ENCODE results near the genes KRT7, KRT3 and ITGB7.

GRCh38 chr12:52217084-52217691 is 15.9 kb upstream of the KRT7 start:
- RAMPAGE, long total RNA, result no peak
- RRBS, result no CpG with 5 or more reads among the region's 6 CpGs

GRCh38 chr12:52231388-52232494 is 1.3 kb upstream of the KRT7 start:
- RAMPAGE, long total RNA, result no peak
- RRBS, result no CpG with 5 or more reads among the region's 22 CpGs

DNA sequence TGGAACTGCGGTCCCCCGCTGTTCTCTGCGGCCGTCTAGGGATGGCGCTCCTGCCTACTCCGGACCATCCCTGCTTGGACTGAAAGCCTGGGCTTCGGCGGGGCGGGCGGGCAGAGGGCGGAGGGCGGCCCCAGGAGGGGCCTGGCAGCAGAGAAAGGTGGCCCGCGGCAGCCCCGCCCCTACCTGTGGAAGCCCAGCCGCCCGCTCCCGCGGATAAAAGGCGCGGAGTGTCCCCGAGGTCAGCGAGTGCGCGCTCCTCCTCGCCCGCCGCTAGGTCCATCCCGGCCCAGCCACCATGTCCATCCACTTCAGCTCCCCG is at the start of gene KRT7:
Gene KRT7 (plus strand): TSS at position 242 of the 319 bp plus-strand sequence.
- RAMPAGE, long total RNA, result no peak
- RRBS, result 4% methylated on average over 5 of the region's 30 CpGs

GRCh38 chr12:52514344-52515291 is 5.6 kb downstream of the KRT5 start:
- RAMPAGE, long total RNA, result no peak
- RRBS, result no CpG with 5 or more reads among the region's 15 CpGs

DNA sequence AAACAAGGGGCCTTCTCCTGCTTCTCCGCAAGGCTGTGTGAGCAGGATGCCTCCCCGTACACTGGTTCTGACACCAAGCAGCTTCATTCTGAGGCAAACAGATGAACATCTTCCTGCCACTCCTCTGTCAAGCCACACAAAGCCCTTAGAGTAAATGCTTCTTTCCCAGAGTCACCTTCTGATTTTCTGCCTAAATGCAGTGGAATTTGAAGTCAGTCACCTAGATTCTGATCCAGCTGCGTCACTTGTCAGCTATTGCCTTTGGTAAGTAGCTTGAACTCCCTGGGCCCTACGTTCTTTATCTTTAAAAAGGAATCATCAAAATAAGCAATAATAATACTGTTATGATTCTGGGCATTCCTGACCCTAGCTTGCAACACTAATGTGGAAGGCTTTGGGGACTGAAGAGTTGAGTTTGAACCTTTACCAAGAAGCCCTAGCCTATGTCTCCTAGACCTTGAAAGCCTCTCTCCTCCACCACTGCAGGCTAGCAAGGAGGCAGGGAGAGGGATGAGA is 5.7 kb downstream of the KRT73 start:
- RAMPAGE, long total RNA, result no peak
- RRBS, result no CpG with 5 or more reads among the region's 4 CpGs

DNA sequence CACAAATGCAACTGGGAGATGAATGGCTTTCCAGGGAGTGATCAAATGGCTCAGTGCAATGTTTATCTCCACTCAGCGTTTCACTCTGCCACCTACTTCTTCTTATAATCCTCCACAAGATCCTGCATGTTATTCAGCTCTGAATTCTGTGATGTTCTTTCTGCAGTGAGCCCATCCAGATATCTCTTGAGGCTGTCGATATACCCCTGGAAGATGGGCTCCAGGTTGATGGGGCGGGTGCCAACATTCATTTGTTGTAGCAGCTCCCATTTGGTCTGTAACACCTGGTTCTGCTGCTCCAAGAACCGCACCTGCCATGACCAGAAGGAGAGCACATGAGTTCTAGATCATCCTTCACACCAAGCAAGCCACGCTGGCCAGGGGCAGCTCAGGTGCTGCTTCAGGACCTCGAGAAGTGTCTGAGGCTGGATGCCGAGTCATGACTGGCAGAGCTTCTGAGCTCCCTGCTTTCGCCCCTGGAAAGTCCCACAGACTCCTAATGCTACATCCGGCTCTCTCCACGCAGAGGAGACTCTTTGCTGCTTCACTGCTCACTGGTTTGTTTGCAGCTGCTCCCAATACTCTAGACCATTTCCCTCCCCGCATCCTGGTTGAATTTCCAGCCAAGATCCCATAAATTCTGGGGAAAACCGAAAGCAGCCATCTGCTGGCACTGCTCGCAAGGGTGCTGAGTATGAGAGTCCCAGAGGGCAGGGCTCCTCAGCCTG is 1.6 kb downstream of the KRT2 start:
- RAMPAGE, long total RNA, result no peak
- RRBS, result no CpG with 5 or more reads among the region's 13 CpGs

GRCh38 chr12:52677254-52677750 is 2.9 kb downstream of the KRT1 start:
- RAMPAGE, long total RNA, result no peak
- RRBS, result no CpG with 5 or more reads among the region's 5 CpGs

DNA sequence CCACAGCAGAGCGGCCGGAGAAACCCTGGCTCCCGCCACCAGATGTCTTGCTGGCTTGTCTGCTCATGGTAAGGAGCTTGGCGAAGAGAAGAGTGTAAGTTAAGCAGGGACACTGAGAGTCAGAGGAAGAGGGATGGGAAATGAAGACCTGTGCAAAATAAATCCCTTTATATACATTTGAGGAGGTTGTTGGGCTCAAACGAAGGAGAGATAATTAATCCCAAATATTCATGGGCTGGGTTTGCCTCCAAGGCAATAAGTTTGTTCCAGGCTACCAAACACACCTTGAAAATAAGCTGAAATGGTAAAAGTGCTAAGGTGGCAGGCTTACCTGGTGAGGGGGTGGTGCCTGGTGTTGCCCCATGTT is at the start of gene KRT3:
Gene KRT3 (minus strand): TSS at position 142 of the 367 bp plus-strand sequence.
- RAMPAGE, long total RNA, result no peak
- RRBS, result no CpG with 5 or more reads among the region's 5 CpGs

DNA sequence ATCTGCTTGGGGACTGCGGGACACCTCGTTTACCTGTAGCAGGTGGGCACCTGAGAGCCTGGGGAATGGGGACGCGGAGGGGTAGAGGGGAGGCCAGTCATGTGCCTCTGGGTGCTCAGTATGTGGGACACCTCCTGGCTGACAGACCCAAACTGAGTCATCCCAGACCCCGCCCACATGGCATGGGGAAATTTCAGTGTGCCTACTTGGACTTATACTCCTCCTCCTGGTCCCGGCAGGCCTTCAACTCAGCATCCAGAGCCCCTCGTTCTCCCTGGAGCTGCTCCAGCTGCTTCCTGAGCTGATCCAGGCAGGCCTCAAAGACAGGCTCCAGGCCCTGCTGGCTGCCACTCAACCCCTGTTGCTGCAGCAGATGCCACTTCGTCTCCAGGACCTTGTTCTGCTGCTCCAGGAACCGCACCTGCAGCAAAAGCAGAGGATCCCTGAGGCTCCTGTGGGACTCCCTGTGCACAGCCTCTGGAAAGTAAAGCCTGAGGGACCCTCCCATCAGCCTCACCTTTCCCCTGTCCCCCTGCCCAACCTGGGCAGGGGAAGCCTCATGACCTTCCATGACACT is 1.0 kb downstream of the KRT78 start:
- RAMPAGE, long total RNA, result no peak
- RRBS, result no CpG with 5 or more reads among the region's 9 CpGs

DNA sequence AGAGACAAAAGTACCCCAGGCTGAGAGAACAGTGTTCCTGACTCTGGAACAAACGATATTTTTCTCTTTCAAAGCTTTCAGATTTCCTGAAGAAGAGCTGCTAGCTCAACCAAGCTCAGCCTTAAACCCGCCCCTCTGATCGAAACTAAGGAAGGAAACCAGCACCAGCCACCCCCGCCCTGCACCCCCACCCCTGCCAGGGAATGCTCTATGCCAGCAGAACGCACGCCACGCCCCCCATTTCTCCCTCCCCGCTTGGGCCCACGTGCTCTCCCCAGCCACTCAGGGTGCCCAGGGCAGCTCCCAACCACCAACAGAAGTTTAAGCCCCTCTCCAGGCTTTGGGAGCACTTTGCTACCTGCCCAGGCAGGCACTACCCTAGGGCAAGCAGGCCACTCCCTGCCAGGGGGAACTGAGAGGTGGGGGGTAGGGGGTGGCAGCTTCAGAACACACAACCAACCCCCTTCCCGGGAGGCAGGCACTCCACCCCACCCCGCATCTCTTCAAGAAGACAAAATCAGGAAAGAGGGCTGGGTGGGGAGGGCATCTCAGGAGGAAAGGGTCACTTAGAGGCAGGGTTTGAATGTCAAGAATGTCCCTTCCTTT is 18.9 kb upstream of the KRT78 start:
- RAMPAGE, long total RNA, result no peak
- RRBS, result no CpG with 5 or more reads among the region's 11 CpGs

DNA sequence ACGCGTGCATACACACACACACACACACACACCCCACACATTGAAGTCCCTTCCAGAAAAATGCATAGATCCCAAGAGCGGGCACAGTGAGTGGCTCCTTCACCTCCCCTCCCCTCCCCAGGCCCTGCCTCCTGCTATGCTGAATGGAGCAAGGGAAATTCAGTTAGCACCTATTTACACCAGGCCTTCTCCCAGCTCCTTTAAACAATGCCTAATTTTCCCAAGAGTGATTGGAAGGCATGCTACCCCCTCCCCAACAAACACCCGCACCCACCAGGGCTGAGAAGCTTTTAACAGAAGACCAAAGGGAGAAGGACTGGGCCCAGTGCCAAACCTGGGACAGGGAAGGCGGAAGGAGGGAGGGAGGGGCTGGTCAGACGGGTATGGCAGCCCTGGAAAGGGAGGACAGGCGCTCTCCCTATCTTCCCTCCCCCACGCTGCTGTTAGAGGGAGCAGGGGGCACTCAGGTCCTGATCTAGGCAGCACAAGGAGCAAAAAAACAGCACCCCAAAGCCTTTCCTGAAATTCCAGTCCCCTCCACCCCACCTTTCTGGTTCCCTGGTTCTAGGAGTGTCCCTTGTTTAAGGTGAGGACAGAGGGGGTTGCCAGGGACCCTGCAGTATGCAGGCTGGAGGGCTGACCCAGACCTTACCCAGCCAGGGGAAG is 2.2 kb upstream of the KRT8 start:
- RAMPAGE, long total RNA, result no peak
- RRBS, result no CpG with 5 or more reads among the region's 8 CpGs

- RAMPAGE, long total RNA, result no peak
- RRBS, result 17% methylated on average over 3 of the region's 14 CpGs
These were observed 3.4 kb upstream of the KRT18 start for GRCh38 chr12:52945252-52946256.

DNA sequence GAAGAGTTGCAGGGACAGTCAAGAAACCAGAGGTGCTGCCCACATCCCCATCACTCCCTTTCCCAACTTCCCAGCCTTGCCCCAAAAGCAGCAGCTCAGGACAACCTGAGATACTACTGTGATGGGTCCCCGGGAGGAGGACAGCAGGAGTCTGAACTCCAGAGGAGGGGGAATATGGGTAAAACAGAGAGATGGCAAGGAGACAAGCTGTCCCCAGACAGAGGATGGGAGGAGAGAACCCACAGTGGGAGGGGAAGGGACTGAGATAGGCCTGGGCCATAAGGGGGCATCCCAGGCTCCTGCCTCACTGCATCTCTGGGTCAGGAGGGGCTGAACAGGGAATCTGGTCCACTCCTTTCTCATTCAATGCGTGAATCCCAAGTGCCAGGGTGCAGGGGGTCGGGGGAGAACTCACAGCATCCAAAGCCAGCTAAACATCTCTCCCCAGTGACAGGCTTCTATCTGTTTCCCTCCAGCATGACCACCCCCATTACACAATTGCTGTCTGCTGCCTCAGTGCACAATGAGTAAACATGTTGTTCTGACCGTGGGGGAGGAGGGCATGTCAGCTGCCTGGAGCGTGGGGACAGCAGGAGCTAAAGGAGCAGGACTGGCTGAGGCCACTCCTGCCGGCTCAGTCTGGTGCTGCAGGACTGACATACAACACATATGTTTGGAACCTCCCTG is 1.1 kb downstream of the TNS2 start:
- RAMPAGE, long total RNA, result no peak
- RRBS, result no CpG with 5 or more reads among the region's 6 CpGs

GRCh38 chr12:53070907-53071556 is 8.2 kb downstream of the SPRYD3 start:
- RAMPAGE, long total RNA, result no peak
- RRBS, result no CpG with 5 or more reads among the region's 7 CpGs

- RAMPAGE, long total RNA, result no peak
- RRBS, result no CpG with 5 or more reads among the region's 14 CpGs
These were observed 21.2 kb upstream of the ZNF740 start for GRCh38 chr12:53159163-53159803.

DNA sequence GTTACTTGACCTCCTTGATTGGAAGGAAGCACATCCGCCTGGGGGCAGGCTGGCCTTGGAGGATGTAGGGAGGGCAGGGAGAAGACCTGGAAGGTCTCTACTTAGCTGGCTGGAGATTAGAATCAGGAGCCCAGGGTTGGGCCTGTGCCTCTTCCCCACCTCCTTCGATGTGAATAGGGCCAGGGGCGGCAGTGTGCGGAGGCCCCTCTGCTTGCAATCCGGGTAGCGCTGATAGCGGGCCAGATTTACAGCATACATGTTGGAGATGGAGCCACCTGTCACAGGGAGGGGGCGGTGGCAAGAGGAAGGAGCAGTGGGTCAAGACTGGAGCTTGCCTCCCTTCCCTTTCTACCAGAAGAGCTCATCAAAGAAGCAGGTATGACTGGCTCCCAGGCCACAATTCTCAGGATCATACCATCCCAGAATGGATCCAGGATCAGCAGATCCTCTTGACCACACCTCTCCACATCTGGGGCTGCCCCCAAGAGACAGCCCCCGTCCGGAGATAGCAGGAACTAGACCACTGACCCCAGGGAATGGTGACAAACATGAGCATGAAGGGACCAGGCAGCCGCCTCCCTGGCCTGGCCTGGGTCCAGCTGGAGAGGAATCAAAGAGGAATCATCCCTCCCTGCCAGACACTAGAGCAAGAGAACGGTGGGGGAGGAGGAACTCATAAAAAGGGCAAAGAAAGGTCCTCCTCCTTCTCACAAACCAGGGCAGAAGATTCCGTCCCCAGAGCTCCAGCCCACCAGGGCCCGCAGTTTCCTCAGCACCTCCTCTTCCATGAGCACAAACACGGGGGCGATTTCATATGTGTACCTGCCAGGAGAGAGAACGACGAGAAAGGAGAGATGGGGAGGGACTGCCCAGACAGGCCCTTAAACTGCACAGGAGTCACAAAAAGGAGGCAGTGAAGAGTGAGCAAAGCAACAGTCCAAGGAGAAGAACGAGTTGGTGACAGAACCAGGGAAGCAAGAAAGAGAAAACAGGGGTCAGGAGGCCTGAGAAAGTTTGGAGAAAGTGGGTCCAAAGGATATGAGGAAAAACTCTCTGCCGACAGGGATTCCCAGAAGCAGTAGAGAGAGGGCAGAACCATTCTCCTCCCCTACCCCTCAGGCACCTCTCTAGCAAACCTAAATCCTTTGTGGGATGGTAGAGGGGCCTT is 9.0 kb upstream of the ZNF740 start:
- RAMPAGE, long total RNA, result no peak
- RRBS, result no CpG with 5 or more reads among the region's 20 CpGs

GRCh38 chr12:53188617-53189256 is 8.0 kb upstream of the CSAD start:
- RAMPAGE, long total RNA, result no peak
- RRBS, result no CpG with 5 or more reads among the region's 2 CpGs

- RAMPAGE, long total RNA, result no peak
- RRBS, result no CpG with 5 or more reads among the region's 8 CpGs
These were observed 6.2 kb downstream of the ITGB7 start for GRCh38 chr12:53200682-53201402.

- RAMPAGE, long total RNA, result no peak
- RRBS, result no CpG with 5 or more reads among the region's 5 CpGs
These were observed at the start of gene ITGB7 for GRCh38 chr12:53207020-53207610. ITGB7 (minus strand) TSS chr12:53207251.

GRCh38 chr12:53211387-53211936 is 4.4 kb upstream of the ITGB7 start:
- RAMPAGE, long total RNA, result no peak
- RRBS, result no CpG with 5 or more reads among the region's 9 CpGs